Hepatocyte (in vitro differentiated cells and primary cell): ENCODE data around the genes PARVB and KIAA0930.

DNA sequence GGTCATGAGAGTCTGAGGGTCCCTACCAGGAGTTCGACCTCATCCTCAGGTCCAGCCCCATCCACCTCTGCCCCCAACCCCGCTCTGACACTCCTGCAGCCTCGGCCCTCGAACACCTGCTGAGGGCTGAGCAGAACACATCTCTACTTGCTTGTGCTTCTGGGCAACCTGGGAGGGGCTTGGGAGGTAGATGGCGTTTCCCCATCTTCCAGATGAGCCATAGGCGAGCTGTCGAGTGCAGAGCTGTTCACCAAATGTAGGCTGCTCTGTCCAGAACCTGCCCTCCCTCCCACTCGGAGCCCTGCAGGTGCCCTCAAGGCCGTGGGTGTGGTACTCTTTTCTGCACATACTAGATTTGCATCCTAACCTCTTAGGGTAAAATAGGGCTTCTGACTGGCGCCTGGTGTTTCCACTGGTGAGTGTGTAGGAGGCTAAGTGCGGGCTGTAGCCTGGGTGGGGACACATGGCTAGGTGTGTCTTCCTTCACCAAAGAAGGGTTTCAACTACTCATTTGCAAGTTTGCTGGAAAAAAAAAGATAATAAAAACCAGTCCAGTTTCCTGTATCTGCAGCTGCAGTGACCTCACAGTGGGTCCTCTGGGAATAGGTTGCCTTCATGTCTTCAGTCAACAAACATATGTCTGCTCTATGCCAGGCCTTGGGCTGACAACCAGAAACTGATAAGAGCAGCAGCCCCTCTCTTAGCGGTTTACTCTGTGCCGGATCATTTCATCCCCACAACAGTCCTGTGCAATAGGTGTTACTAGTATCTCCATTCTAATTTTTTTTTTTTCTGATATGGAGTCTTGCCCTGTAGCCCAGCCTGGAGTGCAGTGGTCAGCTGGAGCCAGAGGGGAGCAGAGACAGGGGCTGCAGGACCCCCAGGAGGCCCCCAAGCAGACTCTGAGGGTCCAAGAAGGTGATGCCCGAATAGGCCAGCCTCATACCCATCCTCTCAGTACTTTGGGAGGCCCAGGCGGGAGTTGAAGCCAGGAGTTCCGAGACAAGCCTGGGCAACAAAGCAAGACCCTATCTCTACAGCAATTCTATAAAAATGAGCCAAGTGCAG is 8.6 kb downstream of the BIK start:
- RAMPAGE, long total RNA: no peak
- RRBS: no CpG with 5 or more reads among the region's 16 CpGs

DNA sequence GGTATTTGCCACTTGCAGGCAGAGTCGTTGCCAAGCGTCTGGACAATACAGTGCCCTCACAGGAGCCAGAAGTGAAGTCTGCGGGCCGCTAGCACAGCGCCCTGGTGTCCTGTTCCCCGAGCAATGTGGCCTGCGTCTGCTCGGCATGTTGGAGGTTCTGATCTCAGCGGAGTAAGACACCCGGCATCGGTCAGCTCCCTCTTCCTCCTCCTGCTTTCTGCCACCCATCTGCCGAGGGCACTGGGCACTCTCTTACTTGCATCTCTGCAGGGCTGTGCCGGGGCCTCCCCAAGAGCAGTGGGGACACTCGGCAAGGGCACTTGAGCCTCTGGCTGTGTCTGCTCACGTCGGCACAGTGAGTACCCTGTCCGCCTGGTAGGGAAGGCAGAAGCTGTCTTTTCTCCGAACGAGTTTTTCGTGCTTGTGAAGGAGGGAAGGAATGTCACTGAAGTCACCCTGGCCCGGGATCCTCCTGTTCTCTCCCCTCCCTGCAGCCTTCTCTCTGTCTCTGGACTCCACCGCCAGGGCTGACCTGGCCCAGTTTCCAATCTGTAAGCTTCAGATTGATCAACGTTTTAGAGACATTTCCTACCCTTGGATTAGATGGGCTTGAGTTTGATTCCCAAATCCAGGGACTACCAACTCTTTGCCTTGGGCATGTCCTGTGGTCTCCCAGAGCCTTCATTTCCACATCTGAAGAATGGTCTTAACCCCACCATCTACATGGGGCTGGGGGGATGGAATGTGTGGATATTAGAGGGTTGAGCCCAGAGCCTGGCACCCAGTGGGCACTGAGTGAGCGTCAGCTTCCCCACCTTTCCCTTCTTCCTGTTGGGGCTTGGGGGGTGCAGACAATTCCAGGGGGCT is 10.7 kb upstream of the TTLL12 start:
- RAMPAGE, long total RNA: no peak
- RRBS: 72% methylated on average over 1 of the region's 24 CpGs

GRCh38 chr22:43530875-43531457 is 119.2 kb downstream of the MPPED1 start:
- RAMPAGE, long total RNA: no peak
- RRBS: 84% methylated on average over 6 of the region's 23 CpGs

DNA sequence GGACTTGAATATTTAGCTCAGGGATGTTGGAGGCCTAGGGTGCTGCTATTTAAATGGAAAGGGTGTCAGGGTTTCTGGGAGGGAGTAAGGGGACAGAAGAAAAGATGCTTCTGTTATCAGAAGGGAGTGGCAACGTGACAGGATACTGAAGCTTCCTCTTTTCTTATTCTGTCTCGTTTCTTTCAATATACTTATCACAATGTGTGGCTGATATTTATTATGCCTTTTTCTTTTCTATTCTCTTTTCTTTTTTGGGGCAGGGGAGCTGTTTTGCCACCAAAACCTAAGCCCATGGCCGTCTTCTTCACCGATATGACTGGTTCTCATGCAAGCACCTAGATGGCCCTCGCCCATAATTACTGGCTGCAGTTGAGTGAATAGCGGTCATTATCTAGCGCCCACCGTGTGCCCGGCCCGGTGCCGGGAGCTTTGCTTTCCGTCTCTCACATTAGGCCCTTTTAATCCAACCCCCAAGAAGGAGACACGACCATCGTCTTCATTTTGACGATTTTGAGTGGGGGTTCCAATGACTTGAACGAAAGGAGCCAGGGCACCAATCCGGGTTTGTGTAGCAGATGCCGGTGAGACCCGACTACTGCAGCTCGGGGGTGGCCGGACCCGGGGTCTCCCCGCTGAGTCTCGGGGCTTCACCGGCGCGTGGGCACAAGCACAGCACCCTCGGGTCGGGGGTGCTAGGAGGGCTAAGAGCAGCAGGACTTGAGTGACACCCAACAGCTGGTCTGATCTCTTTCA is 622 bp upstream of the SAMM50 start:
- RAMPAGE, long total RNA: no peak
- RRBS: no CpG with 5 or more reads among the region's 29 CpGs

- RAMPAGE, long total RNA: no peak
- RRBS: 2% methylated on average over 58 of the region's 130 CpGs
Measured at GRCh38 chr22:44023831-44024947, at the start of gene PARVB. Gene PARVB (plus strand): TSS chr22:44024302.

DNA sequence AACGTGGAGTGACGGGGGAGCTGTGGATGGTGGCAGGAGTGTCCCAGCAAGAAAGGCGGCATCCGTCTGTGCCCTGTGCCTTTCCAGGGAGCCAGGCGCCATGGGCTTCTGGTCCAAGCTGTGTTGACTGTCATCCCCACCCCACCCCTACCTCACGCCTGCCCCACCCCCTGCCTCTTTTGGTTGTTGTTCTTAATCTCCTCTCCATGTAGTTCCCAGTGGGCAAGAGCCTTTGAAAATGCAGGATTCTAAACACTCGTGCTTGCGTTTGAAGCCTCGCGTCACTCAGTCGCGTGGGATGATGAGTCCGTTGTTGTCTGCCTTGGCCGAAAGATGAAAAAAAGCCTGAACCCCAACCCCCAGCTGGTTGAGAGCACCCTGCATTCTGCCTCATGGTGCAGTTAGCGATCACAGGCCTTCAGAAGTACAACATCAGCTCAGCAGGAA is 12.0 kb upstream of the PARVG start:
- RAMPAGE, long total RNA: no peak
- RRBS: no CpG with 5 or more reads among the region's 15 CpGs

DNA sequence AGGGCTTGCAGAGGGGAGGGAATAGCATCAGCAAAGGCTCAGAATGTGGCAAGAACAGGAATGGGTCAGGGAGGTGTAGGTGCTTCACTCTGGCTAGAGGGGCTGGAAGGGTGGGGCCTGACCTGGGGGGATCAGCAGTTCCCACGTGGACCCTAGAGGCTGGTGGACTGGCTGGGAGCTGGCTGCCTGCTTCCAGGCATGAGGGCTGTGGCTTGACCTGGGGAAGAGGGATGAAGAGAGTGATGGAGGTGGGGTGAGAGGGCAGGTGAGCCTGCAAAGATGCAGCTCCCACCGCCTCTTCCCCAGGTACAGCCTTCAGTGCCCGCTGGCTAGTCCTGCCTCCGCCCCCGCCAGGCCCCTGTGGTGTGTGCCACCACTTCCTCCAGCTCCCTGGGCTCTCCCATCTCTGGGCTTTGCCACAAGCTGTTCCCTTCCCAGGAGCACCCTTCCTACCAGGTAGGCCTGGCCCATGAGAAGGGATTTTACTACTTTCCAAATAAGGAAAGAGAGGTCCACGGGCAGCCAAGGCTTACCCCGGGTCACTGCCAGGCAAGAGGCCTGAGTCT is 19.1 kb downstream of the PARVG start:
- RAMPAGE, long total RNA: no peak
- RRBS: no CpG with 5 or more reads among the region's 7 CpGs

DNA sequence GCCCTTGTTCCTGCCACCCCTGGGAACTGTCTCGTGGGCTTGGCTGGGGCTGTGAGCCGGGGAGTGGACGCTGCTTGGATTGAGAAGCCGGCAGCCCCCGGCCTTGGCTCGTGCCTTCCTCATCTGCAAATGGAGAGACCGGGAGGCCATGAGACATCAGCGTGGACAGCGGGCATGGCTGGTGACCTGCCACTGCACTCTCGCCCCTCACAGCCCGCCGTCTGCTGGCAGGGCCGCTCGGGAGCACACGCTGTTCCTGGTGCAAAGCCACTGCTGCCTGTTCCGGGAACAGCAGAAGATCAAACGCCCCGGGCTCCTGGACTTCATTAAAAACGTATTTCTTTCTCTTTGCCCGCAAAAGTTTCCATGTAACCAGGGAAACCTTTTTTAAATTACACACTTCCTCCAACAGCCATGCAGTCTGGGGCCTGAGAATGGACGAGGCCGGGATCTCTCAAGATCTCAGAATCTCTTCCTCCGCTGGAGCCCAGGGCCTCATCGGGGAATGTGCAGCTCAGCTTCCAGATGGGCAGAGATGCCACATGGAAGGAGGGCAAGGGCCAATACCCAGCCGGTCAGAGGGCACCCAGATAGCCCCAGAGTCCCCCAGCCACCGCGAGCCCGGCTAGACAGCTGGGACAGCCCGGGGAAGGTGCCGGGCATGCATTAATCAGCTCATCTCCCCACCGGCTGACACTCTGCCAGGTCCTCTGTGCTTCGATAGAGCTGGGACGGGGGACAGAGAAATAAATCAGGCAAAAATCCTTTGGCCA is 62.9 kb upstream of the PRR5 start:
- RAMPAGE, long total RNA: no peak
- RRBS: 88% methylated on average over 6 of the region's 33 CpGs

DNA sequence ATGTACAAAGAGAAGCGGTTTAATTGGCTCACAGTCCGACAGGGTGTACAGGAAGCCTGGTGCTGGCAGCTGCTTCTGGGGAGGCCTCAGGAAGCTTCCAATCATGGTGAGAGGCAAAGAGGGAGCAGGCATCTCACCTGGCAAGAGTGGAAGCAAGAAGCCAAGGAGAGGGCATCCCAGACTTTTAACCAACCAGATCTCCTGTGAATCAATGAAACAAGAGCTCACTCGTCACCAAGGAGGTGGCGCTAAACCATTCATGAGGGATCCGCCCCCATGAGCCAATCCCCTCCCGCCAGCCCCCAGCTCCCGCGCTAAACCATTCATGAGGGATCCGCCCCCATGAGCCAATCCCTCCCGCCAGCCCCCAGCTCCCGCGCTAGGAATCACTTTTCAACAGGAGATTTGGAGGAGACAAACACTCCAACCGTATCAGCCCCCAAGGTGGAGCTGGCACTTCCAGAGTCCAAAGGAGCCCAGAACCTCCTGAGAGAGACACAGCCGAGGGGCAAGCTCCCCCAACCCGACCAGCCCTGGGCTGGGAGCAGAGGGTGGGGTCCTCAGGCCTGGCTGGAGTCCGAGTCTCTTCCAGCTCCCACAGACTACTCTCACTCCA is 41.0 kb upstream of the PRR5 start:
- RAMPAGE, long total RNA: no peak
- RRBS: no CpG with 5 or more reads among the region's 16 CpGs

- RAMPAGE, long total RNA: no peak
- RRBS: no CpG with 5 or more reads among the region's 35 CpGs
Measured at GRCh38 chr22:44668941-44669519, 33.0 kb upstream of the PRR5 start.

DNA sequence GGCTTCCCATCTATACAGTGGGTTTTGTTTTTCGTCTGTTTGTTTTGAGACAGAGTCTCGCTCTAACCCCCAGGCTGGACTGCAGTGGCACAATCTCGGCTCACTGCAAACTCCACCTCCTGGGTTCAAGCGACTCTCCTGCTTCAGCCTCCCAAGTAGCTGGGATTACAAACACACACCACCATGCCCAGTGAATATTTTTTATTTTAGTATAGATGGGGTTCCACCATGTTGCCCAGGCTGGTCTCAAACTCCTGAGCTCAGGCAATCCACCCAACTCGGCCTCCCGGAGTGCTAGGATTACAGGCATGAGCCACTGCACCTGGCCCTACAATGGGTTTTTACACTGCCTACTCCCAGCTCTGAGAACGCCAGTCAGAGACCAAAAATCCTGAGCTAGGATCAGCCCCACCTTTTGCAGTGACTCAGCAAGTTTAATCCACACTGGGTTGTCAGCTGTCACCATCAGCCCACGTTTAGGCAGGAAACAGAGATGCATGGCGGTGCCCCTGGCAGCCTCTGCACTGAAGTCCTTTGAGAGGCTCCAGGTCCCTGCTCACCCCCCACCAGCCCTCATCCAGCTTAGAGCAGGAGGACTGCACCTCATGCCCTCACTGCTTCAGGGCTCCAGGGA is 117.5 kb downstream of the ARHGAP8 start:
- RAMPAGE, long total RNA: no peak
- RRBS: no CpG with 5 or more reads among the region's 9 CpGs

DNA sequence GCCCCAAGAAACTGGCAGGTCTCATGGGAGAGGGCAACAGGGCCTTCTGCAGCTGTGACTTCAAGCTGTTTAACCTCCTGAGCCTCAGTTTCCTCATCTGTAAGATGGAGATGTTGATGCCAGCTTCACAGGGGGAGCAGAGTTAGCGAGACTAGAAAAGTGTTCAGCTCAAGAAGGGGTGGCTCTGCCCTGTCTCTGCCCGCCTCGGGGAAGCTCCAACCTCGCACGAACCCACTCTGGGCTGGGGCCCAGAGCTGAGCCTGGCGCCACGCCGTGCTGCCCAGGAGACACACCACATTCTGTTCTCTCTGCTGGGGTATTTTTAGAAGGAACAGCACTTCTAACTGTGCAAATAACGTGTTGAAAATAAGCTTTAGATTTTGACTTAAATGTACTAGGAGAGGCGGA is 74.1 kb downstream of the PHF21B start:
- RAMPAGE, long total RNA: no peak
- RRBS: no CpG with 5 or more reads among the region's 10 CpGs

DNA sequence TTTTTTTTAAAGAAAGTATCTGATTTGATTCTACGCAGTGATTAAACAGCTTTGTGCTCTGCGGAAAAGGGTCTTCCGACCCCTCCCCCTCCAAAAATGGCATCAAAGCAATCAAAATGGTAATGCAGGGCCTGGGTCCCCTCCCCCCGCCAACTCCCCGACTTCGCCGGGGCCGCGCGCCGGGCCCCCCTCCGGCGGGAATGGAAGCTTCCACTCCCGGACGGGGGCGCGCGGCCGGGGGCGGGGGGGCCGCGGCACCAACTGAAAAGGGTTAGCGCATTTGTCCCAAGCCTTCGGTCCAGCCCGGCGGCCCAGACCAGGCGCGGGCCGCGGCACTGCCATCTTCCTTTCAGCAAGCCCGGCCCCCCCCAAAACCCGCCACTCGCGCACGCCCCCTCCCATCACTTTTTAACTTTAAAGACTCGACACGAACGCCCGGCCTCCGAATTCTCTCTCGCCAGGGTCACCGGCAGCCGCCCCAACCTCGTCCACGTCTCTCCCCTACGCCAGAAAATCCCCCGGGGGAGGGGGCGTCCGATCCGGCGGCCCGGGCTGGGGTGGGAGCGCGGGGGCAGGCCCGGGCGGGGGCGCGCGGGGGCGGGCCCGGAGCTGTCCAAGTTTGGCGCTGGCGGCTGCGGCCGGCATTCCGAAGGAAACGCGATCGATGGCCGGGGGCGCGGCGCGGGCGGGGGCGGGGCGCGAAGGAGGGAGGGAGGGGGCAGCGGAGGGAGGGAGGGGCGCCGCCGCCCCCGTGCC is 2.8 kb downstream of the PHF21B start:
- RAMPAGE, long total RNA: no peak
- RRBS: 2% methylated on average over 27 of the region's 83 CpGs

GRCh38 chr22:45007618-45008189 is 2.1 kb downstream of the PHF21B start:
- RAMPAGE, long total RNA: no peak
- RRBS: 2% methylated on average over 15 of the region's 55 CpGs

DNA sequence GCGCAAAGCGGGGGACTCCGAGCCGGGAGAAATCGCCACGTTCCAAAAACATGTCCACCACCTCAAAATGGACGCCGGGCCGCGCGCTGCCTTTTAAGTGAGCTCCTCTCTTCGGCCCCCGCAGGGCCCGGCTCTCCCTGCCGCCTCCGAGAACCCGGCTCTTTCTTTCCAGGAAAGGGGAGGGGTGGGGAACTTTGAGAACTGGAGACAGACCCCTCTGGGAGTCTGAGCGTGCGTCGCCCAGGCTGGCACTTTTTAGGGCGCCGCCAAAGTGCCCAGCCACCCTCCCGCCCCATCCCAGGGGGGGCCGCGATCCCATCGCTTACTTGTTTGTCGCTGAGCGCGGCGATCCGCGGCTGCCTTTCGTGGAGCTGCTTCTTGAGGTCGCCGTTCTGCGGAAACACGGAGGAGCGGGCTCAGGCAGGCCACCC is 1.6 kb downstream of the PHF21B start:
- RAMPAGE, long total RNA: no peak
- RRBS: 2% methylated on average over 7 of the region's 38 CpGs

- RAMPAGE, long total RNA: no peak
- RRBS: no CpG with 5 or more reads among the region's 3 CpGs
Measured at GRCh38 chr22:45052745-45053061, 42.9 kb upstream of the PHF21B start.

- RAMPAGE, long total RNA: no peak
- RRBS: no CpG with 5 or more reads among the region's 5 CpGs
Measured at GRCh38 chr22:45151284-45151855, 12.4 kb upstream of the NUP50 start.

GRCh38 chr22:45154090-45154551 is 9.6 kb upstream of the NUP50 start:
- RAMPAGE, long total RNA: no peak
- RRBS: no CpG with 5 or more reads among the region's 3 CpGs

DNA sequence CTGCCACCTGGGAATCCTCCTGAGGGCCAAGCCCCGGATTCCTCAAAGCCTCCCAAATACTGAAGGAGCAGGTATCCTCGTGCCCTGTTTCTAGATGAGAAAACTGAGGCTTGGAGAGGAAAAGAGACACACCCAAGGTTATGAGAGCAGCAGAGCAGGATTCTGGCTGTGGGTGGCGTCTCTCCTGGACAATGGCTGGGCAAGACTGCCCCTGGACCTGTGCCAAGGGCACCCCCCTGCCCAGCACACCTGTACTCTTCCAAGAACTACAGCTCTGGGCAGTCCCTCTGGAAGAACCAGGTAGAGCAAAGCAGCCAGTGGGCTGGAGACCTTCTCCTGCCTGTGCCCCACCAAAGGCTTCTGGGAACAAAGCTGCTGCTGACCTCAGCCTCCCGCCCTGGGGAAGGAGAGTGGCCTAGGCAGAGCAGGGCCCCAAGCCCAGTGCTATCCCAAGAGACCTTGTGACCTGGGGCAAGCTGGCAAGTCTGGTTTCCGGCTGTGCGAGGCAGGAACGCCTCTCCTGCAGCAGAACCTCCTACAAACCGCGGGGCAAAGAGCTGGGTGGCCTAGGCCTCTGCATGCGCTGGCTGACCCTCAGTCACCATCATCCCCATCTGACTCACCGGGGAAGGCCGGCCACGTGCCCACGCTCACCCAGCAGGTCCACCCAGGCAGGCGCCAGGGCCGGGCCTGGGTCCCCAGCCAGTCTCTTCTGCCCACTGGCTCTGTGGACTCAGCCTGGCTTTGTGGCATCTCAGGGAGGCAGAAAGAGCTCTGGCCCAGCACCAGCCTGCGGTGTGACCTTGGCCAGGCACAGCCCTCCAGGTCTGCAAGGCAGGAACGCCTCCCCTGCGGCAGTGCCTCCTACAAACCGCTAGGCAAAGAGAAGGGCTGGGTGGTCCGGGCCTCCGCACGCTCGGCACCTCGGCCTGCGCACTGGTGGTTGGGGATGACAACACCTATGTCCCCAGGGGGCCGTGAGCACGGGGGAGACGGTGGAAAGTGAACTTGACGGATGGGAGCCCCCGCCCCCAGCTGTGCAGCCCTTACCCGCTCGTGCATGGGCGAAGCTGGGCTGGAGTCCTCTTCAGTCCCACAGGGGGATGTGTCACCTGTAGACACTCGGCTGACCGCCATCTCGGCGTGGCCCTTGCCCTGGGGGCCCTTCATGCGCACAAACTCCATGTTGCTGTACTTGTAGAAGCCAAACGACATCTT is 38.3 kb downstream of the KIAA0930 start:
- RAMPAGE, long total RNA: no peak
- RRBS: 90% methylated on average over 2 of the region's 40 CpGs

DNA sequence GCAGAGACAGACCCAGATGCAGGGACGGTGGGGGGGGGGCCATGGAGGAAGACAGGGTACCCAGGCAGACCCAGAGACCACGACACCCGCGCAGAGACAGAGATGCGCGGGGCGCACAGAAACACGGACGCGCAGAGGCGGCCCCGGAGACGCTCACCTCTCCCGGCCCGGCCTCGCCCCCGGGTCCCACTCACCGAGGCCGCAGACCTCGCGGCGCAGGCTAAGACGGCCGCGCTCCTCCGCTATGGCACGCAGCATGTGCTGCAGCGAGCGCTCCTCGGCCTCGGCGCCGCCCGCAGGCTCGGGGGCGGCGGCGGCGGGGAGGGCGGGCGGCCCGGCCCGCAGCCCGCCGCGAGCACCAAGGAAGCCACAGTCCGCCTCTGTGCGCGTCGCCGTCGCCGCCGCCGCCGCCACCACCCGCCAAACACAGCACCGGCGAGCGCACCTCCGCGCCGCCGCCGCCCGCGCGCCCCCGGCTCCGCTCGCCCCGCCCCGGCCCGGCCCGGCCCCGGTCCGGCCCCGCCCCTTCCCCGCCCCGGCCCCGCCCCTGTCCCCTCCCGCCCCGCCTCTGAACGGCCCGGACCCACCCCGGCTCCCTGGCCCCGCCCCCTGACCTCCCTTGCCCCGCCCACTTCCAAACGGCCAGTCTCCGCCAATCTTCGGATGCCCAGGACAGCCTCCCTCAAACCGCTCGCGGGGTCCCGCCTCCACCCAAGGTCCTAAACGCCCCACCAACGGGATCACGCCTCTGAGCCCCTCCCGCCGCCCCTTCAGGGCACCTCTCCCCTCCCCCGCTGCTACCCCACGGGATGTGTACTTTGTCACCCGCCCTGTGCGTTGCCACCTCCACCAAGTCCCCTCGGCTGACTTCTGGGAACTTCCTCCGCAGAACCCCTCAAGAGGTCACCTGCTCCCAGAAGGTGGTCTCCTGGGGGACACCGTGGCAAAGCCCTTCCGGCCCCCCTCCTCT is at the start of gene KIAA0930:
TSS of gene KIAA0930 (minus strand) at position 449 of the 970 bp plus-strand sequence.
- RAMPAGE, long total RNA: no peak
- RRBS: 2% methylated on average over 18 of the region's 108 CpGs